Metastatic Liver Carcinoma in the Adrenal Gland (tissue), 2 donors: ENCODE results near the gene SPATA31E1.

GRCh38 chr9:83669886-83670314 lies 37.9 kb downstream of the UBQLN1 start:
- PRO-cap, 2 experiments: no peak in any of the 2 experiments

DNA sequence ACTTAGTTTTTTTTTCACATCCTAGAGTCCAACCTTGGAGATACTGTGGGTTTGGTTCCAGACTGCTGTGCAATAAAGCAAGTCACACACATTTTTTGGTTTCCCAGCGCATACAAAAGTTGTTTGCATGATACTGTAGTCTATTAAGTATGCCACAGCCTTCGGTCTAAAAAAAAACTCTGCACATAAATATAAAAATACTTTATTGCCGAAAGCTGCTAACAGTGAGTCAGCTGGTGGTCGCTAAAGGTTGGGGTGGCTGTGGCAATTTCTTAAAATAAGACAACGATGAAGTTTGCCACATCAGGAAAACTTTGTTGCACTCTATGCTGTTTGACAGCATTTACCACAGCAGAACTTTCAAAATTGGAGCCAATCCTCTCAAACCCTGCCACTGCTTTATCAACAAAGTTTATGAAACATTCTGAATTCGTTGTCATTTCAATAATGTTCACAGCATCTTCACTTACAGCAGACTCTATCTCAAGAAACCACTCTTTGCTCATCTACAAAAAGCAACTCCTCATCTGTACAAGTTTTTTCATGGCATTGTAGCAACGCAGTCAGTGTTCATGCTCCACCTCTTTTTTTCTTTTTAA lies 37.3 kb downstream of the UBQLN1 start:
- PRO-cap, 2 experiments: no peak in any of the 2 experiments

DNA sequence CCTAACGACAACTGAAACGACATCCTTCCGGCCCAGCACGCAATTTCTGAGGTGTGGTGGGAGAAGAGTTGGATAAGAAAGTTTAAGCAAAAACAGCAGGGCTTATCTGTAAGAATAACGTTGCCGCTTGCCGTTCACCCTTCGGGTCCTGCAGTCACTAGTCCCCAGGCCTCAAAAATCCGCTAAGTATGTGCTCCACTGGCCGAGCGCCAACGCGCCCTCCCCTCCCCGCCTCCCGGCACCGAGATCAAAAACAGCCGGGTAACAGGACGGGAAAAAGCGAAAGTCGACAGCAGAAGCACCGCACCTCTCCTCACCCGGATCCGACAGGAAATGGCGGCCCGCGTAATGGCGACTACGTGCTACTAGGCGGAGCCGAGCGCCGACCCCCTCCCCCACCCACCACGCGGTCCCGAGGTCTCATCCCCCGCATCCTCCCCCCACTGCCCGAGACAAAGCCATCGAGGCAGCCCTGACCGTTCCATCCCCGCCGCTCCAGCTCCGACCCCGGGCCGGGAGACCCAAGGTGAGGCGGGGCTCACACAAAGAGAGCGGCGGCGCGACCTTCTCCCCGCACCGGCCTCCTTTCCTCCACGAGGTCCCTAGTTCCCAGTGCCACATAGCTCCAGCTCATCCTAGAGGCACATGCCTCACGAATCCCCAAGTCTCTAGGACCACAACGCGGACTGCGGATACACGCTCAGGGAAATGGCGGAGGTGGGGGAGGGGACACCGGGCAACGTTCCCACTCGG lies 545 bp downstream of the HNRNPK start:
- PRO-cap, 2 experiments: peak in 2 of 2 experiments; most common plus-strand start position 450 of the sequence (in 2); most common minus-strand start position 328 of the sequence (in 2)

DNA sequence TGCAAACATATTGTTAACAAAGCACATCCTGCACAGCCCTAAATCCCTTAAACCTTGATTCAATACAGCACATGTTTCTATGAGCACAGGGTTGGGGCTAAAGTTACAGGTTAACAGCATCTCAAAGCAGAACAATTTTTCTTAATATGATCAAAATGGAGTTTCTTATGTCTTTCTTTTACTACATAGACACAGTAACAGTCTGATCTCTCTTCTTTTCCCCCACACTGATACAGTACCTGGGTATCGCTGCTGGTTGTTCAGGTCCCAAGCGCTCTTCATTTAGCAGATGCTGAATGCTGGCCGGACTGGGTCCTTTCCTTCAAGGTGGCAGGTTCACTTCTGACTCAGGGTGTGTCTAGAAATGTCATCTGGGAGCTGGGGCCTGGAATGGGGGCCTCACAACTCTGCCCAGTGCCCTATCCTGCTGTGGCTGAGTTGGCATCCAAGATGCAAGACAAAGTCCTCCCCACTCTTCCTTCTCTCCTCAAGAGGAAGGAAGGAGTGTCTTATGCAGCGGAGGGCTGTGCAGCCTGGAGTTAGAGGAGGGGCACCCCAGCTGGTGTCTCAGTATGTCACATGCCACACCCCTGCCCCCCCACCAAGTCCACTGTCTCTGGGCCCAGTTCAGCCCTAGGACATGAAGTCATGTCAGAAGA lies 27.8 kb upstream of the SLC28A3 start:
- PRO-cap, 2 experiments: no peak in any of the 2 experiments

DNA sequence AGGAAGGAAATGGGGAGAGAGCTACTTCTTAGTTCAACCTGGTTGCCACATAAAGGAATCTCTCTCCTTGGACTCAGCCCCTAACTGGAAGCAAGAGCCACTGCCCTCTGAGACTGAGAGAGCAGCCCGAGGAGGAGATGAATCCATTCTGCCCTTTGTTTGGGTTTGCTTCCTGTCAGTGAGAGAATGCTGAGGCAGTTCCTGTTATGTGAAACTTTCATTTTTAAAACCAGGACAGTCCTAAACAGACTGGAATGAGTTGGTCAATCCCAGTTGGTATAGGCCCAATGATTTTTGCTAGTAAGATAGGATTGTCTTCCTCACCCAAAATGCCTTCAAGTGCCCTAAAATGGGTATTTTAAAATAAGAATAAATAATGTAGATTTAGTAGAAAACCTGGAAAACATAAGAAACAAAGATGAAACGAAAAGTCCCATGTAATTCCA lies 205.1 kb downstream of the NTRK2 start:
- PRO-cap, 2 experiments: no peak in any of the 2 experiments

DNA sequence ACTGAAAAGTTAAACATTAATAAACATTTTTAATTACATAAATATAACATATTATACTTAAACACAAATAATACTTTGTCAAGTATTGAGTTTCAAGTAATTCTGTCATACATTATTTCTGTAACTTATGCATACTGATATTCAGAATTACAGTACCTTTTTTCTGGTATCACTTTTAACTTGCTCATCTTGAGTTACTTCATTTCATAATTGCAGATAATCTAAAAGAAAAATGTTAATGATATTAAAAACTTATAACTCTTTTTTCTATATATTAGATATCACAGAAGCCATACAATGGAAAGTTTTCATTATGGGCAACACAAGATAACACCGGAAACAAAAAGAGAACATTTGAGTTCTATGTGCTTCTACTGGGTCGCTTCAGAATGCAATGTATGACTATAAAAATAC lies 29.4 kb downstream of the AGTPBP1 start:
- PRO-cap, 2 experiments: no peak in any of the 2 experiments

DNA sequence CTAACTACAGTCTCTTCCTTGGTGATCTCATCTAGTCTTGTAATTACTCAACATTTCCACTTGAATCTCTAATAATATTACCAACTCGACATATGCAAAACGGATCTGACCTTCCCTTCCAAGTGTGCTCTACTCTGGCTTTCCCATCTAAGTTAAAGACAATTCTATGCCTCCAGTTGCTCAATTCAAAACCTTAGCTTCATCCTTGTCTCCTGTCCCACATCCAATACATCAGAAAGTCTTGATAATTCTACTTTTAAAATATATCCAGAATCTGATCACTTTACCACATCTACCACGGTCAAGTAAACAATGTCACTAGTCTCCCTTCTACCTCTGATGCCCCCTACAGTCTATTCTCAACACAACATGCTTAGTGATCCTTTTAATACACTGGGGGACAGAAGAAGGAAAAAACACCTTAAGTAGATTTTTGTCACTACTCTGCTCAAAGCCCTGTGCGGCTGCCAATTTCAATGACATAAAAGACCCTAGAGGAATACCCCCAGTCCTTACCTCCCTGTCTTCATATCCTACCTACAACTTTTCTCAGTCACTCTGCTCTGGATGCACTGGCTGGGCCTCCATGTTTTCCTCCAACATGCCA lies 25.3 kb downstream of the AGTPBP1 start:
- PRO-cap, 2 experiments: no peak in any of the 2 experiments

- PRO-cap, 2 experiments: no peak in any of the 2 experiments
These were observed 917 bp downstream of the AGTPBP1 start for GRCh38 chr9:85740678-85741396.

GRCh38 chr9:85805453-85806151 lies 63.8 kb upstream of the AGTPBP1 start:
- PRO-cap, 2 experiments: no peak in any of the 2 experiments

DNA sequence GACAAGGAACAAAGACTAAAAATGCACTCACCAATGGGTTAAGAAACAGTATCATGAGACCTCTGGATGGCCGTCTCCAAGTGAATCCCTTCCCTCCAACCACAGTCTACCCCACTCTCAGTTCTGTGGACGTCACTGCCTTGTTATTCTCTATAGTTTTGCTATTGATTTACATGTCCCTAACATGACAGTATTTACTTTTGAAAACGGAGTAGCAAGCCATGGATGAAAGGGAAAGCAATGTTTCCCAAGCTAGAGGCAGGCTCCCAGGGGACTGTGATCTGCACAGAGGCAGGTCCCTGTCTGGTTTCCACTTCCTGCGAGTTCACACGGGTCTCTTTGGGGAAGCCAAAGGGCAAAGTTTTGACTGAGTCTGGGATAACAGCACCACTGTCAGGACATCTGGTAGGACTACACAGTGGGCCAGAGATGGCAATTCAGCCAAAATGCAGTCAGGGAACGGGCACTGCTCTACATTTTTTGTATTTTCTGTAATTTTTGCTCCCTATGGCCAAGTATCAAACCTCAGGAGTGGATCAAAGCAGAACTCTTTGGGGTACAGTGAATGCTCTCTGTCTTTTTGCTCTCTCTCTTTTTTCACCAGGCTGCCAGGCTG lies 12.7 kb downstream of the C9orf153 start:
- PRO-cap, 2 experiments: no peak in any of the 2 experiments

- PRO-cap, 2 experiments: no peak in any of the 2 experiments
These were observed 2.0 kb downstream of the TUT7 start for GRCh38 chr9:86352281-86352548.

- PRO-cap, 2 experiments: peak in 1 of 2 experiments; most common plus-strand start chr9:86356048 (in 1)
These were observed 1.5 kb upstream of the TUT7 start for GRCh38 chr9:86355675-86356125.

GRCh38 chr9:86405804-86406235 lies 51.6 kb upstream of the TUT7 start:
- PRO-cap, 2 experiments: no peak in any of the 2 experiments

GRCh38 chr9:86795759-86796578 lies 151.3 kb downstream of the GAS1 start:
- PRO-cap, 2 experiments: no peak in any of the 2 experiments

- PRO-cap, 2 experiments: no peak in any of the 2 experiments
These were observed 82.8 kb upstream of the GAS1 start for GRCh38 chr9:87030019-87030557.

DNA sequence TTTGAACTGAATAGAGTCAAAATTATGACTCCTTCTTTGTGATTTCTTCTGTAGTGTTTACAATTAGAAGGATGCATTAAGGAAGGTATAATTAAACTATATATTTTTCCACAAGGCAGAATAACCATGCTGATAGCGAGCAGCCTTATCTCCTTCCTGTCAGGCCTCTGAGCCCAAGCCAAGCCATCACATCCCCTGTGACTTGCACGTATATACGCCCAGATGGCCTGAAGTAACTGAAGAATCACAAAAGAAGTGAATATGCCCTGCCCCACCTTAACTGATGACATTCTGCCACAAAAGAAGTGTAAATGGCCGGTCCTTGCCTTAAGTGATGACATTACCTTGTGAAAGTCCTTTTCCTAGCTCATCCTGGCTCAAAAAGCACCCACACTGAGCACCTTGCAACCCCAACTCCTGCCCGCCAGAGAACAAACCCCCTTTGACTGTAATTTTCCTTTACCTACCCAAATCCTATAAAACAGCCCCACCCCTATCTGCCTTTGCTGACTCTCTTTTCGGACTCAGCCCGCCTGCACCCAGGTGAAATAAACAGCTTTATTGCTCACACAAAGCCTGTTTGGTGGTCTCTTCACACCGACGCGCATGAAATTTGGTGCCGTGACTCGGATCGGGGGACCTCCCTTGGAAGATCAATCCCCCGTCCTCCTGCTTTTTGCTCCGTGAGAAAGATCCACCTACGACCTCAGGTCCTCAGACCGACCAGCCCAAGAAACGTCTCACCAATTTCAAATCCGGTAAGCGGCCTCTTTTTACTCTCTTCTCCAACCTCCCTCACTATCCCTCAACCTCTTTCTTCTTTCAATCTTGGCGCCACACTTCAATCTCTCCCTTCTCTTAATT lies 86.9 kb upstream of the DAPK1 start:
- PRO-cap, 2 experiments: no peak in any of the 2 experiments

DNA sequence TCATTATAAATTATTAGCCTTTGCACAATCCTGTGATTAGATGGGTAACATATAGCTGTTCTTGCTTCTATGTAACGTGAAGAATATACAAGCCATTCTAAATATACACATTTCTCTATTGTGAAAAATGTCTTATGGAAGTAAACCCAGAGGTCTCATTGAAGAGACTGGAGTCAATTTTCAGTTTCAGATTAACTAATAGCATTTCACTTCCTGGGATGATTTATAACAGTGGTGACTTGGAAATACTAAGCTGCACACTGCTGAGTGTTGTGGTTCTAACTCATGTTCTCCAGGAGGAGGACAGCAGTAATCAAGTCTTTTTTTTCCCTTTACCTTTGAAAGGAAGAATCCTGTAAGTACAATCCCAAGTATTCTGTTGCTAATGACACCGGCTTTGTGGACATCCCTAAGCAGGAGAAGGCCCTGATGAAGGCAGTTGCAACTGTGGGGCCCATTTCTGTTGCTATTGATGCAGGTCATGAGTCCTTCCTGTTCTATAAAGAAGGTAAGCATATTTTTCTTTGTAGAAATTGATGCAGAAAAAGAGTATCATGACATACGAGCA lies 3.4 kb downstream of the CTSL start:
- PRO-cap, 2 experiments: no peak in any of the 2 experiments

- PRO-cap, 2 experiments: peak in 1 of 2 experiments; most common minus-strand start chr9:87812586 (in 1)
These were observed 70.3 kb upstream of the SPATA31E1 start for GRCh38 chr9:87812440-87812698.

- PRO-cap, 2 experiments: no peak in any of the 2 experiments
These were observed at the start of gene SPATA31E1 for GRCh38 chr9:87882433-87883032. Gene SPATA31E1 (plus strand): TSS chr9:87882877.

- PRO-cap, 2 experiments: no peak in any of the 2 experiments
These were observed 119.8 kb upstream of the SPATA31C2 start for GRCh38 chr9:88258035-88258434.